Hepatocyte (in vitro differentiated cells and primary cell): ENCODE results near the genes C17orf75, CDK5R1, CCL2 and CCT6B.

- RAMPAGE, long total RNA = no peak
- RRBS = no CpG with 5 or more reads among the region's 9 CpGs
Observed at GRCh38 chr17:32227961-32228350, 37.7 kb upstream of the RHBDL3 start.

GRCh38 chr17:32266095-32267321 lies 876 bp downstream of the RHBDL3 start:
- RAMPAGE, long total RNA = no peak
- RRBS = 1% methylated on average over 72 of the region's 122 CpGs

GRCh38 chr17:32303656-32304170 lies 38.1 kb downstream of the RHBDL3 start:
- RAMPAGE, long total RNA = no peak
- RRBS = no CpG with 5 or more reads among the region's 2 CpGs

DNA sequence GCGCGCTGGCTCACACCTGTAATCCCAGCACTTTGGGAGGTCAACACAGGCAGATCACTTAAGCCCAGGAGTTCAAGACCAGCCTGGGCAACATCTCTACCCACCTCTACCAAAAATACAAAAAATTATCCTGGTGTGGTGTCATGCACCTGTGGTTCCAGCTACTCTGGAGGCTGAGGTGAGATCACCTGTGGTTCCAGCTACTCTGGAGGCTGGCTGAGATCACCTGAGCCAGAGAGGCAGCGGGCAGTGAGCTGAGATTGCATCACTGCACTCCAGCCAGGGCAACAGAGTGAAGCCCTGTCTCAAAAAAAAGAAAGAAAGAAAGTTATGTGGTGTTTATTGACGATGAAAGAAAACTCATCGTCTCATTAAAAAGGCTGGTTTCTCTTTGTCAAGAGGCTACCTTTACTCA lies 33.7 kb downstream of the C17orf75 start:
- RAMPAGE, long total RNA = no peak
- RRBS = no CpG with 5 or more reads among the region's 5 CpGs

- RAMPAGE, long total RNA = no peak
- RRBS = no CpG with 5 or more reads among the region's 57 CpGs
Observed at GRCh38 chr17:32341542-32342533, at the start of gene C17orf75. Gene C17orf75, minus strand, starts transcription at chr17:32342173.

- RAMPAGE, long total RNA = no peak
- RRBS = no CpG with 5 or more reads among the region's 3 CpGs
Observed at GRCh38 chr17:32393618-32393945, 43.6 kb downstream of the ZNF207 start.

- RAMPAGE, long total RNA = no peak
- RRBS = no CpG with 5 or more reads among the region's 5 CpGs
Observed at GRCh38 chr17:32481486-32482386, 5.1 kb upstream of the CDK5R1 start.

DNA sequence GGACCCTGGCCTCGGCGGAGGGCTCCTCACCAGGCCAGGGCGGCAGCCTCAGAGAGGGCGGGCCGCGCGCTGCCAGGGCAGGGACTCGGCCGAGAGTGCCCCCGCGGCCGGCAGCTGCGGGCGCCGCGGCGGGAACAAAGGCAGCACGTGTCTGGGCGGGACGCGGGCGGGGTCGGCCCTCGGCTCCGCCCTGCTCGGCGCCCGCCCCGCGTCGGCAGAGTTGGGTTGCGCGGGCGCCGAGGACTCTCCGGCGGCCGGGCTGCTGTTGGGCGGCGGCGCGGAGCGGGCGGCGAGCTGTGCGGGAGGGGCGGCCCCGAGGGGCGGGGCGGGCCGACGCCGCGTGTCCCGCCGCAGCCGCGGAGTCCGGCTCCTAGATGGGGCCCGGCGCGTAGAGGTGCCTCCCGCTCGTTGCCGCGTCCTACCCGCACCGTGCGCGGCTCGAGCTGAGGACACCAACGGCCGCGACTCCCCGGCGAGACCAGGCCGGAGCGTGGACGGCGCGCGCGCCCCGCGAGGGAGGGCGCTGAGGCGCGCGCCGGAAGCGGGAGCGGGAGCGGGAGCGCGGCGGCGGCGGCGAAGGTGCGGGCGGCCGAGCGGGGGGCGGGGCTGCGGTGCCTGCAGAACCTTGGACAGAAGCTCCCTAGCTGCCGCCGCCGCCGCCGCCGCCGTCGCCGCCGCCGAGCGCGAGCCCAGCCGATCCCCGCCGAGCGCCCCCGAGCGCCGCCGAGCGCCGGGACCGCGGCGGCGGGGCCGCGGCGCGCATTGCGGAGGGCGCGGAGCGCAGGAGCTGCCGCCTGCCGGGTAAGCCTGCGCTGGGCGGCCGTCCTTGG lies at the start of gene CDK5R1:
Gene CDK5R1, plus strand, starts transcription at position 632 of the 830 bp plus-strand sequence.
- RAMPAGE, long total RNA = no peak
- RRBS = 1% methylated on average over 60 of the region's 145 CpGs

DNA sequence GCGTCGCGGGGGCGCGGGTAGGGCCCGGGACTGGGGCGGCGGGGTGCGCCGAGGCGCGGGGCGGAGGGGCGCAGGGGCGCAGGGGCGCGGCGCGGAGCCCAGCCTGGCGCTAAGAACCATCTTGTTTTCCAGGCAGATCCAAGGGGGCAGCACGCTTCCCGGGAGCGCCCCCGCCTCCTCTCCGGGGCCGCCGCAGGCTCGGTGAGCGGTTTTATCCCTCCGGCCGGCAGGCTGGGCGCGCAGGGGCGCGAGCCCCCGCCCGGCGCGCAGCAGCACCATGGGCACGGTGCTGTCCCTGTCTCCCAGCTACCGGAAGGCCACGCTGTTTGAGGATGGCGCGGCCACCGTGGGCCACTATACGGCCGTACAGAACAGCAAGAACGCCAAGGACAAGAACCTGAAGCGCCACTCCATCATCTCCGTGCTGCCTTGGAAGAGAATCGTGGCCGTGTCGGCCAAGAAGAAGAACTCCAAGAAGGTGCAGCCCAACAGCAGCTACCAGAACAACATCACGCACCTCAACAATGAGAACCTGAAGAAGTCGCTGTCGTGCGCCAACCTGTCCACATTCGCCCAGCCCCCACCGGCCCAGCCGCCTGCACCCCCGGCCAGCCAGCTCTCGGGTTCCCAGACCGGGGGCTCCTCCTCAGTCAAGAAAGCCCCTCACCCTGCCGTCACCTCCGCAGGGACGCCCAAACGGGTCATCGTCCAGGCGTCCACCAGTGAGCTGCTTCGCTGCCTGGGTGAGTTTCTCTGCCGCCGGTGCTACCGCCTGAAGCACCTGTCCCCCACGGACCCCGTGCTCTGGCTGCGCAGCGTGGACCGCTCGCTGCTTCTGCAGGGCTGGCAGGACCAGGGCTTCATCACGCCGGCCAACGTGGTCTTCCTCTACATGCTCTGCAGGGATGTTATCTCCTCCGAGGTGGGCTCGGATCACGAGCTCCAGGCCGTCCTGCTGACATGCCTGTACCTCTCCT lies 839 bp downstream of the CDK5R1 start:
- RAMPAGE, long total RNA = no peak
- RRBS = 15% methylated on average over 25 of the region's 86 CpGs

GRCh38 chr17:32532917-32534064 lies 46.5 kb downstream of the CDK5R1 start:
- RAMPAGE, long total RNA = no peak
- RRBS = no CpG with 5 or more reads among the region's 7 CpGs

- RAMPAGE, long total RNA = no peak
- RRBS = no CpG with 5 or more reads among the region's 7 CpGs
Observed at GRCh38 chr17:32572563-32573298, 85.9 kb downstream of the CDK5R1 start.

DNA sequence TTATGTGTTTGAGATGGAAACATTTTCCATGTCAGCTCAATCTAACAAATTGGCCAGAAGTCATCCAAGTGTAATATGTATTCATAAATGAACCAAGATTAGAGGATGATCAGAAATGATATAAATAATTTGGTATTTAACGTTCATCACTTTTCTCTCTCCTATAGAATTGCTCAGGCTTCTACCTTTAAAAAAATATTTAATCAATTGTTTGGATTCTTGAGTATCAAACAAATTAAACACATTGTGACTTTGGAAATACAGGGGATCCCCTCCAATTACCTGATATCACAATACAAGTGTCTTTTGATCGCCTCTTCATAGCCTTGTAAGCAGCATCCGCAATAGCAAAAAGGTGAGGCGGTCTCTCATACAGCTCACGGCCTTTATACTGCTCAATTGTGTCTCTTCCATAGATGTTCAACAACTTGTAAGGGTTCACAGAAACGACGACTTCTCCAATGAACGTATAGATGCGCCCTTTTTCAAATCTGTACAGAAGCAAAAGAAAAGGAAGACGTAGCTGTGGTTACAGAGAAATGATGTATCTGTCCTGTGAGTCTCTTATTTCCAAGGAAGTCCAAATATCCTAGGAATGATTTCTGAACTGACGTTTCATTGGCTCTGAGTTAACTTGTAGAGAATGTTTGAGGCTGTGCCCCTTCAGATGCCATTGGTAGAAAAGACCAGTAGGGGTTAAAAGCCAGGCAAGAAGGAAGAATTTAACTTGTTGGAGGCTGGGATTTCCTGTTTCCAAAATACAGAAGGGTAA lies 96.4 kb downstream of the MYO1D start:
- RAMPAGE, long total RNA = no peak
- RRBS = no CpG with 5 or more reads among the region's 11 CpGs

GRCh38 chr17:32806687-32807026 lies 70.3 kb downstream of the MYO1D start:
- RAMPAGE, long total RNA = no peak
- RRBS = no CpG with 5 or more reads among the region's 2 CpGs

DNA sequence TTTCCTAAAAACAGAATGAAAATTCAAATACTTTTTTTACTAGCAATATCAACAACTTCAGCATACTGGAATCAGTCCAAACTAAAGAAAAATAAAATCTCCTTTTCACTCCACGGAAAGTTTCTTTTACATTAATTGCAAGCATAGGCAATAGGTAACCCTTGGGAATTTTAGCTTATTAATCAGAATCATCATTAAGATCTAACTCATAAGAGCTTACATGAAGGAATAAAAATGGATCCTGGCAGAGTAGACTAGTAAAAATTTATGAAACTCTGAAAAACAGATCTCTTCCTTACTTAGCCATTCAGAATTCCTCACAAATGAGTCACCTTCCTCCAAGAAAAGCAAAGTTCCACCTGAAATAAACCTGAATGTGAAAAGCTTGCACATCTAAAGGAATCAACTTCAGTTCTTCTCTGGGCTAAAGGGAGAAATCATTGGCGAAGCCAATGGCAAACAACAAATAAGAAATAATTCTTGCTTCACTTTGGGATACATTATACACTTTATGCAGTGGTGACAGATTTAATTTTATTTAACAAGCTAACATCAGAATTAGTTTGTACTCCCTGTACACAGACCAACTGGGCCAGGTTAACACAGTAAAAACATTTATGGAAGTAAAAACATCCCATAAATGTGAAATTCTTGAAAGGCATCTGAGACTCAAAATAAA lies 22.7 kb downstream of the MYO1D start:
- RAMPAGE, long total RNA = no peak
- RRBS = no CpG with 5 or more reads among the region's 2 CpGs

DNA sequence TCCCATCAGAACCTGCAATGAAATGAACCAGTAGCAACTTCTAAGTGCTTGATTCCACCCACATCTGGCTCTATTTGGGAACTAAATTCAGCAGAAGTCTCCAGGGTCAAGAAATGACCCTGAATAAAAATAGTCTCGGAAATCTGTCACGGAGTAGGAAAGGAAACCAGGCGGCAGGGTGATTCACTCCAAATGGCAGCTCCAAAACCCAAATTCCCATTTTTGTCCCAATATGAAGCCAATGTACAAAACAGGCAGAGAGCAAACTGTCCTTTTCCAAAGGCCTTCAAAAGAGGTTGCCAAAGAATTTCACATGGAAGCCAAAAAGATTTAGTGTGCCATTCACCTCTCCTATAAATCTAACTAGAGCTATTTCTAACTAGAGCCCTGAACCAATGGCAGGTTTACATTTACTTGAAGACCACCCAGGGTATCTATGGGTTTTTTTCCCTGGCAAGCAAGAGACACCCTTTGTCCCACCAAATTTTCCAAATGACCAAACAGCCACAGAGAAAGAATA lies 6.9 kb downstream of the MYO1D start:
- RAMPAGE, long total RNA = no peak
- RRBS = no CpG with 5 or more reads among the region's 3 CpGs

DNA sequence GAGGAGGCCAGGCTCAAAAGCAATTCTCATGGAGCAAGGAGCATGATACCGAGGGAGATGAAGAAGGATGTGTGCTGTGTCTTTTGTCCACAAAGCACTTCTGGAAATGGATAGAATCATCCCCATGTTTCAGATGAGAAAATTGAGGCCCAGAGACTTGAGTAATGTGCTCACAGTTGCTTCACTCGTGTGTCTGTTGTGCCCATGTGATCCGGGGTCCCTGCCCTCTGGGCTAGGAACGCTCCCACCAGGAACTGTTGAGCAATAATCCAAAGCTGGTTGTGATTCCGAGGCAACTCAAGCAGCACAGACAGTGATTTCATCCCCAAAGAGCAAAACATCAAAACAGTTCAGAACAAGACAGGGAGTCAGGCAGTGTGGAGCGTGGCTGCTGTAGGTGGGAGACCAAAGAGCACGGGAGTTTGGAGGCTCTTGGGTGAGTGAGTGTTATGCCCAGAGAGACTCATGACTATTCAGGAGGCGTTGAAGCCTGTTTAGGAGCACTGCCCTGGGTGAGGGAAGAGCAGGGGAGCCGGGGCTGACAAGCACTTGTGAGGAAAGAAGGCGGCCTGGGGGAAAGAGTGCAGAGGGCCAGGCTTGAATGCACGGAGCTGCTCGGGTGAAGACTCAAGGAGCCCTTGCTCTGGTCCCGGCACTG lies 205.0 kb upstream of the ASIC2 start:
- RAMPAGE, long total RNA = no peak
- RRBS = 82% methylated on average over 4 of the region's 13 CpGs

- RAMPAGE, long total RNA = no peak
- RRBS = no CpG with 5 or more reads among the region's 8 CpGs
Observed at GRCh38 chr17:33579659-33580087, 286.6 kb upstream of the ASIC2 start.

DNA sequence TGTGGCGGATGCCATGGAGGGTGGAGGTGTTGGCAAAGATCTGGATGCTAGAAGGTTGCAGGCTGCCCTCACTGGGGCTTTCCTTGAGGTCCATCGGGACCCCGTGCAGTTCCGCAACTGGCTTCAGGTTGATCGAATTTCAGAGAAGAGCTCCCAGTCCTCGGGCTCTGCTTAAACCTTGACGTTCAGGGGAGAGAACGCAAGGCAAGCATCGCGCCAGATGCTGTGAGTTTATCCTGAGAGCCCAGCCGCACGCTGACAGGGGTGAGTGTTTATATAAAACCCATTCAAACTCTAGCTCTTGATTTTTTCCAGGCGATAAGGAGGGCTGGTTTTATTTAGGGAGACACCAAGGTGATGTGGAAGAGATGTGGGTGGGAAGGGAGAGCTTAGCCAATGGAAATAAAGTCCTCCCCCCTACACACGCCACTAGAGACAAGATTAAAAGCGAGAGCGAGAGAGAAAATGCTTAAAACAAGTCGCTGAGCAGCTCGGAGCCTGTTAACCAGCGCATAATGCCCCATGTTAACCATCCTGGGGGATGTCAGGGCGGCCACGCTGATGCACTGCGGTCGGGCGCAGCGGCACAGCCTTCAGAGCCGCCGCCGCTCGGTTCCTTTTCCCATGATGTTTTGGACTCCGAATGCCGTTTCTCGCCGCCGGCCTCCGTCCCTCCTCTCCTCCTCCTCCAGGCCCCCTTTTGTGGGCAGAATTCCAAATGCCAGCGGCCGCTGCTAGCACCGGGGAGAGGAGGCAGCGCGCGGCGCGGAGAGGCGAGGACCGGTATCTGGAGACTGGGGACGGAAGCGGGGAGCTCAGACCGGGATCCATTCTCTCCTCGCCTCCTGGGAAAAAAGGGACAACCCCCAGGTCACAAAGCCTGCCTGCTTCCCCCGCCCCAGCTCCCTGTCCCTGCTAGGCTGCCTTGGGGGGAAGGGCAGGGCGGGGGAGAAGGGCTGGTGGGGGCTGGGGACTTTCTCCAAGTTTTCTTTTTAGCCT lies 98.3 kb upstream of the CCL2 start:
- RAMPAGE, long total RNA = no peak
- RRBS = 7% methylated on average over 12 of the region's 51 CpGs

DNA sequence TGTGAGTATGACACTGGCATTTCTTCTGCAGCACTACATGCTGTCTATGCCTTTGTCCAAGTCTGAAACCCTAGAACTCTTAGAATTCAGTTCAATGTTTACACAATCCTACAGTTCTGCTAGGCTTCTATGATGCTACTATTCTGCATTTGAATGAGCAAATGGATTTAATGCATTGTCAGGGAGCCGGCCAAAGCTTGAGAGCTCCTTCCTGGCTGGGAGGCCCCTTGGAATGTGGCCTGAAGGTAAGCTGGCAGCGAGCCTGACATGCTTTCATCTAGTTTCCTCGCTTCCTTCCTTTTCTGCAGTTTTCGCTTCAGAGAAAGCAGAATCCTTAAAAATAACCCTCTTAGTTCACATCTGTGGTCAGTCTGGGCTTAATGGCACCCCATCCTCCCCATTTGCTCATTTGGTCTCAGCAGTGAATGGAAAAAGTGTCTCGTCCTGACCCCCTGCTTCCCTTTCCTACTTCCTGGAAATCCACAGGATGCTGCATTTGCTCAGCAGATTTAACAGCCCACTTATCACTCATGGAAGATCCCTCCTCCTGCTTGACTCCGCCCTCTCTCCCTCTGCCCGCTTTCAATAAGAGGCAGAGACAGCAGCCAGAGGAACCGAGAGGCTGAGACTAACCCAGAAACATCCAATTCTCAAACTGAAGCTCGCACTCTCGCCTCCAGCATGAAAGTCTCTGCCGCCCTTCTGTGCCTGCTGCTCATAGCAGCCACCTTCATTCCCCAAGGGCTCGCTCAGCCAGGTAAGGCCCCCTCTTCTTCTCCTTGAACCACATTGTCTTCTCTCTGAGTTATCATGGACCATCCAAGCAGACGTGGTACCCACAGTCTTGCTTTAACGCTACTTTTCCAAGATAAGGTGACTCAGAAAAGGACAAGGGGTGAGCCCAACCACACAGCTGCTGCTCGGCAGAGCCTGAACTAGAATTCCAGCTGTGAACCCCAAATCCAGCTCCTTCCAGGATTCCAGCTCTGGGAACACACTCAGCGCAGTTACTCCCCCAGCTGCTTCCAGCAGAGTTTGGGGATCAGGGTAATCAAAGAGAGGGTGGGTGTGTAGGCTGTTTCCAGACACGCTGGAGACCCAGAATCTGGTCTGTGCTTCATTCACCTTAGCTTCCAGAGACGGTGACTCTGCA lies at the start of gene CCL2:
Gene CCL2, plus strand, starts transcription at position 617 of the 1,153 bp plus-strand sequence.
- RAMPAGE, long total RNA = start-site peak on the plus strand centred at position 613 of the sequence, 13 bp wide, 188 and 285 reads in 2 replicates
- RRBS = no CpG with 5 or more reads among the region's 18 CpGs

DNA sequence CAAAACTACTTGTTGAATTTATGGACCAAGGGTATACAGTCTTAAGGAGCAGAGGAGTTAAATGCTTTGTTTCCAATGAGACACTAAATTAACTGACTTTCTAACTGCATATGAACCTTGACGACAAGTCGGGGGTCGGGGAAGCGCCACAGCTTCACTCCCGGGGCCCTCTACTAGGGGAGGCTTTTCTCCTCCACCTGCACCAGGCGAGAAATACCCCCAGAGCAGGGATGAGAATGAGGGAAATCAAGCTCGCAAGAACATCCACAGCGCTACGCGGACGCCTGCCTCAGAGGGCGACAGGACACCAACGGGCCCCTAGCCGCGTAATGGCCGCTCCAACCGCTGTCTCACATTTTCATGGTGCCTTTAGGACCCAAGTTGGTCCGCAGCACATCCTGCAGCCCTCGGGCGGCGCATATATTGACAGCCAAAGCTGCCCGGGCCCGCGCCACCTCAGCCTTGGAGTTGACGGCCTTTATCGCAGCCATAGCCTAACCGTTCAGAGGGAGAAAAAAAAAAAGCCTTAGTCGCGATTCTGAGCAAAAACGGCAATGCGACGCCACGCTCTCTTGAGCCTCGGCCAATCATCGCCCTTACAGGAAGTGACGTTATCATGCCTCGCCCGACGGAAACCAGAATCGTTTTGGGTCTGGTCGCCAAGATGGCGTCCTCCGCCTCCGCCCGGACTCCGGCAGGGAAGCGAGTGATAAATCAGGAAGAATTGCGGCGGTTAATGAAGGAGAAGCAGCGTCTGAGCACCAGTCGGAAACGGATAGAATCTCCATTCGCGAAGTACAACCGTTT lies at the start of gene CCT6B:
Gene CCT6B, minus strand, starts transcription at position 558 of the 807 bp plus-strand sequence.
- RAMPAGE, long total RNA = no peak
- RRBS = no CpG with 5 or more reads among the region's 55 CpGs